Skeletal muscle tissue (tissue), 7 donors: ENCODE measurements around a stretch of chr17.

- PRO-cap, 3 experiments = no peak in any of the 3 experiments
- RAMPAGE, long total RNA = no peak
- RRBS, 2 experiments = no CpG with 5 or more reads among the region's 2 CpGs
These were observed 18.9 kb upstream of the SEC14L1 start for GRCh38 chr17:77121775-77122310.

DNA sequence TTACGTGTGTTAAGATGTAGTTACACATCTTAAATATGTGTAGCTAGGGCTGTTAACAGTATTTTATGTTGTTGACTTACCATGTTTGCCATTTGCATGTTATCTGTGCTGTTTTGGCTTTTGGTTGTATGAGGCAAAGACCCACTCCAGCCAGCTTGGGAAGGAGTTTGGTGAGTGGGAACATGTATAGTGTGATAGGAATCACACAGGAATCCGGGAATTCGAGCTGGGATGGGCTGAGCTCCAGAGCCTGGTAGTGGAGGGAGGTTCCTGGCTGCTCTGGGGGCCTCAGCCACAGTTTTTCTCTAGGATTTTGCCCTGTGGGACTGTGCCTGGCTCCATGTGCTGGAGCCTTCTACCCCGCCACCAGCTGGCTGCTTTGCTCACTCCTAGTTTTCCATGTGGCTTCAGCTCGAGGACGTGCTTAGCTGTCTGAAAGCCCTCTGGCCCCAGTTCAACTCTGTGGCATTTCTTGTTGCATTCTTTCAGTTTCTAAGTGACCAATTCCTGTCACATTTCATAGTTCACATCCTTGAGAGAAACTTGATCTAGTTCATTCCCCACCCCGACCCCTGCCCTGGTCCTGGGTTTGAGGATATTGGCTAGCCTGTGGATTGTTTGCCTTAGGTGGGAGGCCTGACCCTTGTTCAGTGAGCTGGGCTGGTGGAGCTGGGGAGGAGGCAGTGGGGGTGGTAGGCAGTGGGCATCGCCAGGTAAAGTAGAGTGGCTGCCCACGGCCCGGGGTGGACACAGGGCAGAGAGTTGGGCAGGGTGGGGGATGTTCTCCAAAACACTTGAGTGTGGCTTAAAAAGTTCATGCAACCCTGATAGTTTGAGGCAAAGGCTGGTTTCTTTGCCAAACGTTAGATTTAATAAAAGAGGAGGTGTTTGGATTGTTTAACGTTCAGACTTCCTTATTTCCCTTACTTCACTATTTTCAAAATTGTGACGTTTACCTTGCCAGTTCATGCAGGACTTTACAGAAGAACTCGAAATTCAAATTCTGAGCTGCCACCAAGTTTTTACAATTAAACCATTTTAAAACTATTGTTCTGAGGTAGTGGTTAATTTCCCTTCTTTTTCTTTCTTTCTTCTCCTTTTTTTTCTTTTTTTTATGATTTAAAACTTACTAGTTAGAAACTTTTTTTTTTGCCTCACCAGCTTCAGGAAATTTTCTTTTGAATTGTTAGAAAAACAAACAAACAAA, 5.1 kb downstream of the SEC14L1 start:
- PRO-cap, 3 experiments = peak in 2 of 3 experiments; most common plus-strand start position 392 of the sequence (in 1); most common minus-strand start position 401 of the sequence (in 2)
- RAMPAGE, long total RNA = no peak
- RRBS, 2 experiments = no CpG with 5 or more reads among the region's 14 CpGs

DNA sequence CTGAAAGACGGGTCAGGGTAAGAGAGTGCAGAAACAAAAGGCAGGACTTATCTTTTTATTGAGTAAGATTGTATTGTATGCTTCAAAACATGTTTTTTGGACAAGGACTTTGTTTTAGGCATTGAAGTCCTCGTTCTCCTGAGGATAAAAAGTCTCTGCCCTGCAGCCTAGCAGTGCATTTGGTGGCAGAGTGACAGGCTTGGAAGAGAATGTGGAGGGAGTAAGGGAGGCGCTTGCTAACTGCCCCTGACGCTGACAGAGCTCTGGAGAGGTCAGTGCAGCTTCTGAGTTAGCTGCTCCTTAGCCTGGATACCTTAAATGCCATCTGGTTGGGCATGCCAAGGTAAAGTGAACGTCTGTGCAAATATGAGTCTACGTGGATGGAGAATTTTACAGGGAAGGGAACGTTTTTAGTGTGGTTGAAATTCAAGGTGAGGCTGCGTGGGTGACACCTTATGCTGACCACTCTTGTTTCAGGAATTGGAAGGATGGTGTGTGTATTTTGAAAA, 44.3 kb downstream of the SEC14L1 start:
- PRO-cap, 3 experiments = no peak in any of the 3 experiments
- RAMPAGE, long total RNA = no peak
- RRBS, 2 experiments = no CpG with 5 or more reads among the region's 8 CpGs

DNA sequence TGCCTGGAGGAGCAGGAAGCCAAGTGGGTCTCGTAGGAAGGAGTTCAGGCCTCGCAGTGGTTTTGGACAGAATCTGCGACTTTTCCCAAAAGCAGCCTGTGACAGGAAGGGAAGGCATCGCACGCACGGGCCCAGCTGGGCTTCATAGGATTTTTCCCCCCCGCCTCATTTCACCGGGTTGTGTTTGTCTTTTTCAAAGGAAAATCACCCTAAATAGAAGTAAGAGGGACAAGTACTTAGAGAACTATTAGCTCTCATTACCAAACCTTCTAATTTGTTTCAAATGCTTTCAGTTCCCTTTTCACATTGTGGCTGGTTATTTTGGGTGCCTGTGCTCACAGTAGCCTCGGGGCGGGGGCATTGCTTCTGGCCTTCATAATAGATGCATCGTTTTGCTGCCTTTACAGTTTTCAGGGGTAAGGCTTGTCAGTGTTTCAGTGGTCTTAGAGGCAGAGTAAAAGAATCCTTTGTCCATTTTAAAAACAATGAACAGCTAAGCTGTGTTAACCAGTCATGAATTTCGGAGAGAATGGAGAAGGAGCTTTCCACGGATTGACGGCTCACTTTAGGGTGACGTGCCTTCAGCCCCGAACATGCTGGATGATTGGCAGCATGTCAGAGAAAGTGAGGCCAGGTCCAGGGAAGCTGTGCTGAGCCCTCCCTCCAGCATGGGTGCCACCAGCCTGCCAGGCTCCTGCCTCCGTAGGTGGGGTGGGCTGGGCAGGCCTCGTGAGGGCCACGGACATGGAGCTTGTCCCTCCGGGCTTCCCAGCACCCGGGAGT, 68.8 kb upstream of the SEPTIN9 start:
- PRO-cap, 3 experiments = no peak in any of the 3 experiments
- RAMPAGE, long total RNA = no peak
- RRBS, 2 experiments = no CpG with 5 or more reads among the region's 21 CpGs

GRCh38 chr17:77254829-77255328, 26.4 kb upstream of the SEPTIN9 start:
- PRO-cap, 3 experiments = no peak in any of the 3 experiments
- RAMPAGE, long total RNA = no peak
- RRBS, 2 experiments = 47 to 54% methylated on average over 2 of the region's 13 CpGs

DNA sequence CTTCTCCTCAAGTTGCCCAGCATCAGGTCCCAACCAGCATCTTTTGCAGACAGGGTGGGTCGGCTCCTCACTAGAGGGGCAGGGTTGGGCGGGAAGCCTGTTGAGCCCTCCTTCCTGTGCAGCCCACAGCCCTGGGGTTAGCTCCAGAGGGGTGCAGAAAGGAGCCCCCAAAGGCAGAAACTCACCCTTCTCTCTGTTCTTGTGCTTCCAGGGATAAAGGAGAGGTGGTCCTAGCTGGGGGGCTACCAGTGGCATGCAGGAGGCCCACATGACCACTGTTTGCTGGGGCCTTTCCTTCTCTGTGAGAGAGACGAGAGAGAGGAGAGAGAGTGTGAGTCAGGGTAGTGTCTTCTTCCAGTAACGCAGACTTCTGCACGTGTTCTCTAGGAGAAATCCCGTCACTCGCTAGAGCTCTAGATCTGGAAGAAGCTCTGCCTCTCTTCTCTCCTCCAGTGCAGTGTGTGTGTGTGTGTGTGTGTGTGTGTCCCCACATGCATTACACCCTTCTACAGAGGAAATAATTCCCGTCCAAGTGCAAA, 68.9 kb downstream of the SEPTIN9 start:
- PRO-cap, 3 experiments = no peak in any of the 3 experiments
- RAMPAGE, long total RNA = no peak
- RRBS, 2 experiments = no CpG with 5 or more reads among the region's 8 CpGs

DNA sequence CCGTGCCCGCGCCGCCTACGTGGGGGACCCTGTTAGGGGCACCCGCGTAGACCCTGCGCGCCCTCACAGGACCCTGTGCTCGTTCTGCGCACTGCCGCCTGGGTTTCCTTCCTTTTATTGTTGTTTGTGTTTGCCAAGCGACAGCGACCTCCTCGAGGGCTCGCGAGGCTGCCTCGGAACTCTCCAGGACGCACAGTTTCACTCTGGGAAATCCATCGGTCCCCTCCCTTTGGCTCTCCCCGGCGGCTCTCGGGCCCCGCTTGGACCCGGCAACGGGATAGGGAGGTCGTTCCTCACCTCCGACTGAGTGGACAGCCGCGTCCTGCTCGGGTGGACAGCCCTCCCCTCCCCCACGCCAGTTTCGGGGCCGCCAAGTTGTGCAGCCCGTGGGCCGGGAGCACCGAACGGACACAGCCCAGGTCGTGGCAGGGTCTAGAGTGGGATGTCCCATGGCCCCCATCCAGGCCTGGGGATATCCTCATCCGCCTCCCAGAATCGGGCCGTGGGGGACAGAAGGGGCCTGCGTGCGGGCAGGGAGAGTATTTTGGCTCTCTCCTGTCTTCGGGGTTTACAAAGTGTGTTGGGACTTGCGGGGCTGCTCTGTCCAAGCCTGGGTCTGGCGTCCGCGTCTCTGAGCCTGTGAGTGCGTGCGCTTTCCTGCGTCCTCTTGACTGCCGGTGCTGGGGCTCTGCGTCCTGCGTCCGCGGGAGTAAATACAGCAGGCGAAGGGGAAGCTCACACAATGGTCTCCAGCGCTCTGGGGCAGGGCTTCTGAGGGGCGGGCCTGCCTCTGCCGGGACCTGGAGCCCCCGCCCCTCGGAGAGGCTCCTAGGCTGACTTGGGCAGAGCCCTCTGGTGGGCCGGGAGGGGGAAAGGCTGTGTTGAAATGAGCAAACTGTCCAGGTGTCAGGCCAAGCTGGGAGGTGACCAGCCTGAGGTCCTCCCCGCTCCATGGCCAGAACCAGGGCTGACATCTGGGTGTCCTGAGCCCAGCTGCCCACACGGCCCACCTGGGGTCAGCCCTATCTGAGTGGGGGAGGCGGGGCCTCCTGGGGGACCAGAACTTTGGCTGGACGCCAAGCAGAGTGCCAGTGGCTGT, 92.8 kb downstream of the SEPTIN9 start:
- PRO-cap, 3 experiments = peak in 3 of 3 experiments; most common plus-strand start position 140 of the sequence (in 1); most common minus-strand start position 90 of the sequence (in 2)
- RAMPAGE, long total RNA = no peak
- RRBS, 2 experiments = 4 to 6% methylated on average over 18 of the region's 68 CpGs

DNA sequence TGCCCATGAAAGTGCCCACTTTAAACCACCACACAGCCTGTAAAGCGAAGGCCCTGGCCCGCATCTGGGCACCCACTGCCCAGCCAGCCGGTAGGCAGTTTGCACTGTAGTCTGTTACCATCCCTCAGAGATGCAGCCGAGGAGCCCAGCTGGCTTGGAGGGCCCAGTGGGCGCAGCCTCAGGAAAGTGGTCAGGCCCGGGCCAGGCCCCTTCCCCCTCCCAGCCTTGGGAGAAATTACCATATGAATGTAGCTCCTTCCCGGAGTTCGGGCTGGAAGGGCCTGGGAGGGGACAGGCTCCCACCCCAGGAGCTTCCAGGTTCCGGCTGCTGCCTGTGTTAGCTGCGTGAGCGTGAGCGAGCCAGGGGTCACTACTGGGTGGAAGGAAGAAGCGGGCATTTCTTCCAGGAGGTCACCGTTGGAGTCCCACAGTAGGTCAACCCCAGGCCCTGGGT, 184.9 kb downstream of the SEPTIN9 start:
- PRO-cap, 3 experiments = no peak in any of the 3 experiments
- RAMPAGE, long total RNA = no peak
- RRBS, 2 experiments = 52 to 59% methylated on average over 6 of the region's 14 CpGs

DNA sequence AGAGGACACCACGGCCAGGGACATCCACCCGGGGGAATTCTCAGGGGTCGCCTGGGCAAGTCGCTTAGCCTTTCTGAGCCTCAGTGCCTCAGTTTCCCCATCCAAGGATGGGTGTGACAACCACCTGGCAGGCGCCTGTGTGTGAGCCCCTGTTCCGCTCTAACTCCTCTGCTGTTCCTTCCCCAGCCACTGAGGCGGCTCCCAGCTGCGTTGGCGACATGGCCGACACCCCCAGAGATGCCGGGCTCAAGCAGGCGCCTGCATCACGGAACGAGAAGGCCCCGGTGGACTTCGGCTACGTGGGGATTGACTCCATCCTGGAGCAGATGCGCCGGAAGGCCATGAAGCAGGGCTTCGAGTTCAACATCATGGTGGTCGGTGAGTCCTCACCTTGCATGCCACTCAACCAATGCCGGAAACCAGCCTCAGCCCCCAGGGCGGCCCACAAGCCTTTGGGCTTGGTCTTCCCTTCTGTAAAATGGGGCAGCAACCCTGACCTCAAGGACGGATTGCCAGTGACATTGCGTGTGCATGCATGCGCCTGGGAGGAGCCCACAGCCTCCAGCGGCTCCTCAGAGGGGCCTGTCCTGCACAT, 200.8 kb downstream of the SEPTIN9 start:
- PRO-cap, 3 experiments = no peak in any of the 3 experiments
- RAMPAGE, long total RNA = no peak
- RRBS, 2 experiments = 95 to 96% methylated on average over 11 of the region's 27 CpGs

- PRO-cap, 3 experiments = no peak in any of the 3 experiments
- RAMPAGE, long total RNA = no peak
- RRBS, 2 experiments = no CpG with 5 or more reads among the region's 46 CpGs
These were observed 217.5 kb downstream of the SEPTIN9 start for GRCh38 chr17:77498381-77499596.

DNA sequence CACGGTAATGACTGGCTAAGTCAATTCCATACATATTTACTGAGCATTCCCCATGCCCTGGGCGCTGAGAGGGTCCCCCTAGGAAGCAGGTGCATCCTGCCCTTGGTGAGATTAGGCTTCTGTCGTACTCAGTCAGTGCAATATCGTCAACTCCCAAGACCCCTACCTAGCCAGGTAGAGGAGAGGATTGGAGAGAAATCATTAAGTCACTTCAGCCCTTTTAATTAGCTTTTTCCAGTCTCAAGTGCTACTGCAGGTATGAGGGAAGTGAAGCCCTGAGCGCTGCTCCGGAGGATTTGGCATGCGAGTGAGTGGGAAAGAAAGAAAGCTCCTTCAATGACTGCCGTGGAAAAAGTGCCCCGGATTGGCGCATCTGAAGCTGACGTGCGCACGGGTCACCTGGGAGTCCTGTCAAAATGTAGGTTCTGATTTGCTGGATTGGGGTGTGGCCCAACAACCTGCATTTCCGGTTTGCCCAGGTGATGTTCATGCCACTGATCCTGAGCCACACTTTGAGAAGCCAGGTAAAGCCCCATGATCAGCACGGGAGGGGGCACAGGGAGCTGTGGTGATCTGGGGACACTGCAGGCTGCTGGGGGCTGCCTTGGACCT, 309.9 kb downstream of the SEPTIN9 start:
- PRO-cap, 3 experiments = no peak in any of the 3 experiments
- RAMPAGE, long total RNA = no peak
- RRBS, 2 experiments = 80 to 81% methylated on average over 9 of the region's 15 CpGs

DNA sequence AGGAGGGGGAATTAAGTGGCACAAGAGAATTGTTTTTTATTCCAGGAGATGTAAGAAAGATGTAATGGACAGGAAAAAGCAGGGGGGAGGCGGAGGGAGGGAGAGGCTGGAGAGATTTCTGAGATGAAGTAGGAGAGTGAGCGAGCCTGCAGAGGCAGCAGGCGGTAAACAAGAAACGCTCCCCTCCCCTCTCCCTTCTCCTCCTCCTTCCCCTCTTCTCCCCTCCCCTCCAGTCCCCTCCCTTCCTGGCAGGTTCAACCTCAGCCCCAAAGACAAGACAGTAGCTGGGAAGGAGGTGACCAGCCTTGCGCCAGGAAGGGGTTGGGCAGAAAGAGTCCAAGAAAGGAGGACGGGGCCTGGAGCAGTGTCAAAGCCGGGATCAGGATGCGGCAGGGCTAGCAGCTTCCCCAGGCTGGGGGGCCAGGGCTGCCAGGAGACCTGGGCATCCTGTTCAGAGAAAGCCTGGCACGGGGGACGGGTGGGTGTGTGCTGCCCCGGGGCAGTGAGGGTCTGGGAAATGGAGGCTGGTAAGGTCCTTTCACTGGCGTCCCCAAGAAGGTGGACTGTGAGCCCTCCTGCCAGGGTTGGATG, 261.7 kb upstream of the TNRC6C start:
- PRO-cap, 3 experiments = no peak in any of the 3 experiments
- RAMPAGE, long total RNA = no peak
- RRBS, 2 experiments = 26 to 39% methylated on average over 5 of the region's 12 CpGs

GRCh38 chr17:77875715-77876405, 82.6 kb upstream of the TNRC6C start:
- PRO-cap, 3 experiments = no peak in any of the 3 experiments
- RAMPAGE, long total RNA = no peak
- RRBS, 2 experiments = no CpG with 5 or more reads among the region's 3 CpGs

- PRO-cap, 3 experiments = peak in 3 of 3 experiments; most common plus-strand start chr17:77887842 (in 1); most common minus-strand start chr17:77887749 (in 2)
- RAMPAGE, long total RNA = no peak
- RRBS, 2 experiments = 0 to 4% methylated on average over 3 of the region's 47 CpGs
These were observed 70.9 kb upstream of the TNRC6C start for GRCh38 chr17:77887361-77888332.

- PRO-cap, 3 experiments = no peak in any of the 3 experiments
- RAMPAGE, long total RNA = no peak
- RRBS, 2 experiments = no CpG with 5 or more reads among the region's 8 CpGs
These were observed 16.2 kb upstream of the TNRC6C start for GRCh38 chr17:77942203-77942752.

DNA sequence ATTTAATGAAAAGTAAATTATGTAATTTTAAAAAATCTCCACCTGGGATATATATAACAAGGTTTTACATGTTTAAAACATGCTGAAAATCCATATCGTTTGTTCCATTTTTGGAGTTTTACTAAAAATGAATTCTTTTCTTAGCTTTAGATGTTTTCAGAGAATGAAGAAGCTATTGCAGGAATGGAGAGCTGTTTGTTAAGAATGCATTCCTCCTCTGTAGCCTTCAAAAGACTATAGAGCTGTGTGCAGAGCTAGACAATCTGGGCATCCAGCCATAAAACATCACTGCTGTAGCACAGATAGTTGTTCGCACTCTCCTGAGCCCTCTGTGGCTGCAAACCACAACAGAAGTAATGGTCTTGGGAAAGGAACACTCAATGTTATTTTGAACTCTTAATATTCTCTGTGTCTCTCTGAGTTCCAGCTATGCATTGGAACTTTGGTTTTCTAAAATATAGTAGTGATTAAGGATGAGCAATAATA, 4.9 kb downstream of the TNRC6C start:
- PRO-cap, 3 experiments = no peak in any of the 3 experiments
- RAMPAGE, long total RNA = no peak
- RRBS, 2 experiments = no CpG with 5 or more reads among the region's 2 CpGs

- PRO-cap, 3 experiments = peak in 3 of 3 experiments; most common plus-strand start chr17:78041025 (in 2); most common minus-strand start chr17:78040948 (in 3)
- RAMPAGE, long total RNA = no peak
- RRBS, 2 experiments = no CpG with 5 or more reads among the region's 45 CpGs
These were observed 82.3 kb downstream of the TNRC6C start for GRCh38 chr17:78040472-78041482.

- PRO-cap, 3 experiments = no peak in any of the 3 experiments
- RAMPAGE, long total RNA = no peak
- RRBS, 2 experiments = no CpG with 5 or more reads among the region's 31 CpGs
These were observed 19.4 kb downstream of the TMC6 start for GRCh38 chr17:78108848-78109919.

DNA sequence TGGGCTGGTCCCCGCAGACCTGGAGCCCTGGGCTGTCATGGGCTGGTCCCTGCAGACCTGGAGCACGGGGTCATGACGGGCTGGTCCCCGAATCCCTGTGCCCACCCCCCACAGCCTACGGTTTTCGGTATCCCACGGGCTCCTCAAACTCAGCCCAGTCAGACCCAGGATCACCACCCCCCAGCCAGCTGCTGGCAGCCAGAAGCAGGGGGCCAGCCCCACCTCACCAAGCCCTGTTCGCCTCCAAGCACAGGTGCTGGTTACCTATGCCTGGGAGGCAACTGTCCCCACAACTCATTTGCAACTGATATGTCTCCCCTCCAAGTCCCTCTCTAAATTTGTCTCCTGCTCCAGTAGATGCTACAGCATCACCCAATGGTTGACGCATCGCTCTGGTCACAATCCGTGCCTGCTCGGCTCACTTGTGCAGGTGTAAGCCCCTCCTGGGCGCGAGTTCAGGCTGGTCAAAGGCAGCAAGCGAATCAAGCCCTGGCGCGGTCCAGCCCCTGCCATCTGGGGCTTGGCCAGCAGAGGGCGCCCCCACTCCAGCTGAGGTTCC, 16.2 kb downstream of the TMC6 start:
- PRO-cap, 3 experiments = no peak in any of the 3 experiments
- RAMPAGE, long total RNA = no peak
- RRBS, 2 experiments = no CpG with 5 or more reads among the region's 18 CpGs

GRCh38 chr17:78171704-78172546, 3.5 kb downstream of the SYNGR2 start:
- PRO-cap, 3 experiments = no peak in any of the 3 experiments
- RAMPAGE, long total RNA = no peak
- RRBS, 2 experiments = 36% methylated on average over 4 of the region's 28 CpGs